SK-N-DZ (cell line): ENCODE measurements around the genes CLIP4, CAPN14, XDH and YIPF4.

RAMPAGE:
- cytosol, long total RNA = no peak
- nucleus, long total RNA = no peak
Measured at GRCh38 chr2:28663302-28663540, 88.4 kb upstream of the PPP1CB start.

DNA sequence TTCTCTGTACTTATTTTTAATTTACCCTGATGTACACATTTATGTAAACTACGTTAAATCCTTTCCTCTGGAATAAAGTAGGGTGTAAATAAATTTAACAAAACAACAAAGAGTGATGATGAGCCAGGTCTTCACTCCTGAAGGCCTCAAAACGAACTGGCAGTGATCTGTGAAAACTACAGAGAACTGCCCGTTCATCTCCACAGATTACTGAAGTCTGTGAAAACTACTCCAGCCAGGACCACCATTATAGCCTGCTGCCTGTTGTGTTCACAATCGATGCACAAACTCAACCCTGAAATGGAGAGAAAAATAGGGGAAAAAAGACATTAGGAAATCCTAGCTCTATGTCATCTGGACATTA, 1.6 kb upstream of the PPP1CB start:
RAMPAGE:
- cytosol, long total RNA = no peak
- nucleus, long total RNA = no peak

DNA sequence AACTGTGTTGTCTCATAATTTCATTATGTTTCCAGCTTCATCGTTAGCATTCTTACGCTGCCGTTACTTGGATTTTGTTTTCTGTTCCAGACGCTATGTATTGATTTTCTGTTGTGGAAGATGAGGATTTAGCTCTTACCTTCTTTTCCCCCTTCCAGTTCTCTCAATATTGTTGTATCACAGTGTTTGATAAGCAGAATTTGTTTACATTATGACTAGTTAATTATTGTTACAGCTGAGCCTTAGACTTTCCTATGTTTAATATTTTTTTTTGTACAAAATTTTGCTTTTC, 14.1 kb downstream of the WDR43 start:
RAMPAGE:
- cytosol, long total RNA = no peak
- nucleus, long total RNA = no peak

DNA sequence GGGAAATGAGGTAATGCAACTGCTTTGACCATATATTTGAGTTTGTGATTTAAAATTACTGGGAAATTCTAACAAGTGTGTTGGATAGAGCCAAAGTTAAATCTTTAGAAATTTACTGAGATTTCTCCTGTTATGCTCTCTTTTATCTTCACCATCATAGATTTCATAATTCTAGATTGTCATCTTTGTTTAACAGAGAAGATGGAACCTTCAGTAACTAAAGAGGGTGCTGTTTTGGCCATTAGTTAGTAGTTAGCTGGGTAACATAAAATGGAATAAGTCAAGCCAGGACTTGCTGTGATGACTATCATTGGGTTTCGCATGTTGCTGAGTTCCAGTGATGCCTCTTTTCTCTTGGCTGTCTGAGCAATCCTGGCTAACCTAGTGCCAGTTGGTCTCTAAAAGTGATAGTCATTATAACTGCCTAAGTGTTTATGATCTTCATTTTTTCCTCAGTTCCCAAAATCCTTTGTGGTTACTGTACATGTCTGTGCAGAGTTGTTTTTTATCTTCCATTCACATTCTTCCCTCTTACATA, 33.3 kb downstream of the WDR43 start:
RAMPAGE:
- cytosol, long total RNA = no peak
- nucleus, long total RNA = no peak

RAMPAGE:
- cytosol, long total RNA = no peak
- nucleus, long total RNA = no peak
Measured at GRCh38 chr2:28946279-28947151, 34.6 kb upstream of the TOGARAM2 start.

GRCh38 chr2:29009485-29010157, 28.5 kb downstream of the TOGARAM2 start:
RAMPAGE:
- cytosol, long total RNA = no peak
- nucleus, long total RNA = no peak

DNA sequence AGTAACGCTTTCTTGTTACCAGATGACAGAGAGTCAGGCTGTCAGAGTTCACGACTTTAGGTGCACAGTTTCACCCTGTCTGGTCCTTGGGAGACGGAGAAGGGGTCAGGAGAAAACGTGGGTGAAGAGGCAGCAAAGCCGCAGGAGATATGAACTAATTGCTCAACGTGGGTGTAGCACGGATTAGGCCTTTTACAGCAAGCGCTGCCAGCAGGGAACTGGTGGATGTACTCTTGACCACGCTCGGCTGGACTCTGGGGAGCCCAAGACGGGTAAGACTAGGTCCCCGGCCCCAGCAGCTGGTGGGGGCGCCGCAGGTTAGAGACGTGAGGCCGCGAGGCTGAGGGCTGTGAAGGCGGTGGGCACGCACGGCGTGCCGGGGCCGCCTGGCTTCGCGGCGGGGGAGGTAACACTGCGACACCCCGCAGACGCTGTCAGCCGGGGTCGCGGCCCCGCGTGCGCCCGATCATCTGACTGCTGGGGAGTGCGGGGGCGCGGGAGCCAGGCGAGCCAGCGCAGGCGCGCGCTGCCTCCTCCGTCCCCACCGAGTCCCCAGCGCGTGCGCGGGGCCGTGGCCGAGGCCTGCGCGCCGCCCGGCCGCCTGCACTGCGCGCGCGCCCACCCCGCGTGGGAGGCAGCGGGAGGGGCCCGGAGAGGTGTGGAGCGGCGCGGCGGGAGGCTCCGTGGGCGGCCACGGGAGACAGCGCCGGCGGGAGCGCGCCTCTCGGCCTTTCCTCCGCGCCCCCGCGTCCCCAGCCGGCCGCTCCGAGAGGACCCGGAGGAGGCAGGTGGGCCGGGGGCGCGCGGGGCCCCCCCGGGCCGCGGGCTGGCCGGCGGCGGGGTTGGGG, at the start of gene CLIP4:
TSS of gene CLIP4 (plus strand) at position 538 of the 848 bp plus-strand sequence.
RAMPAGE:
- cytosol, long total RNA = no peak
- nucleus, long total RNA = no peak

RAMPAGE:
- cytosol, long total RNA = no peak
- nucleus, long total RNA = no peak
Measured at GRCh38 chr2:29475311-29475815, 360.1 kb downstream of the CLIP4 start.

GRCh38 chr2:30403928-30404255, 43.2 kb upstream of the LCLAT1 start:
RAMPAGE:
- cytosol, long total RNA = no peak
- nucleus, long total RNA = no peak

GRCh38 chr2:30664847-30665344, 142.3 kb downstream of the CAPN13 start:
RAMPAGE:
- cytosol, long total RNA = no peak
- nucleus, long total RNA = no peak

DNA sequence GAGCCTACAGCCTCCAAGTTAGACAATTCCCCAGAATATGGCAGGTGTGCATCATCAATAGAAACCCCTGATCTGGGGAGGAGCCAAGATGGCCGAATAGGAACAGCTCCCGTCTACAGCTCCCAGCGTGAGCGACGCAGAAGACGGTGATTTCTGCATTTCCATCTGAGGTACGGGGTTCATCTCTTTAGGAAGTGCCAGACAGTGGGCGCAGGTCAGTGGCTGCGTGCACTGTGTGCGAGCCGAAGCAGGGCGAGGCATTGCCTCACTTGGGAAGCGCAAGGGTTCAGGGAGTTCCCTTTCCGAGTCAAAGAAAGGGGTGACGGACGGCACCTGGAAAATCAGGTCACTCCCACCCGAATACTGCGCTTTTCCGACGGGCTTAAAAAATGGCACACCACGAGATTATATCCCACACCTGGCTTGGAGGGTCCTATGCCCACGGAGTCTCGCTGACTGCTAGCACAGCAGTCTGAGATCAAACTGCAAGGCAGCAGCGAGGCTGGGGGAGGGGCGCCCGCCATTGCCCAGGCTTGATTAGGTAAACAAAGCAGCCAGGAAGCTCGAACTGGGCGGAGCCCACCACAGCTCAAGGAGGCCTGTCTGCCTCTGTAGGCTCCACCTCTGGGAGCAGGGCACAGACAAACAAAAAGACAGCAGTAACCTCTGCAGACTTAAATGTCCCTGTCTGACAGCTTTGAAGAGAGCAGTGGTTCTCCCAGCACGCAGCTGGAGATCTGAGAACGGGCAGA, 97.1 kb upstream of the CAPN13 start:
RAMPAGE:
- cytosol, long total RNA = no peak
- nucleus, long total RNA = no peak

RAMPAGE:
- cytosol, long total RNA = no peak
- nucleus, long total RNA = no peak
Measured at GRCh38 chr2:31217451-31217732, at the start of gene CAPN14. Gene CAPN14 (minus strand): TSS chr2:31217515.

DNA sequence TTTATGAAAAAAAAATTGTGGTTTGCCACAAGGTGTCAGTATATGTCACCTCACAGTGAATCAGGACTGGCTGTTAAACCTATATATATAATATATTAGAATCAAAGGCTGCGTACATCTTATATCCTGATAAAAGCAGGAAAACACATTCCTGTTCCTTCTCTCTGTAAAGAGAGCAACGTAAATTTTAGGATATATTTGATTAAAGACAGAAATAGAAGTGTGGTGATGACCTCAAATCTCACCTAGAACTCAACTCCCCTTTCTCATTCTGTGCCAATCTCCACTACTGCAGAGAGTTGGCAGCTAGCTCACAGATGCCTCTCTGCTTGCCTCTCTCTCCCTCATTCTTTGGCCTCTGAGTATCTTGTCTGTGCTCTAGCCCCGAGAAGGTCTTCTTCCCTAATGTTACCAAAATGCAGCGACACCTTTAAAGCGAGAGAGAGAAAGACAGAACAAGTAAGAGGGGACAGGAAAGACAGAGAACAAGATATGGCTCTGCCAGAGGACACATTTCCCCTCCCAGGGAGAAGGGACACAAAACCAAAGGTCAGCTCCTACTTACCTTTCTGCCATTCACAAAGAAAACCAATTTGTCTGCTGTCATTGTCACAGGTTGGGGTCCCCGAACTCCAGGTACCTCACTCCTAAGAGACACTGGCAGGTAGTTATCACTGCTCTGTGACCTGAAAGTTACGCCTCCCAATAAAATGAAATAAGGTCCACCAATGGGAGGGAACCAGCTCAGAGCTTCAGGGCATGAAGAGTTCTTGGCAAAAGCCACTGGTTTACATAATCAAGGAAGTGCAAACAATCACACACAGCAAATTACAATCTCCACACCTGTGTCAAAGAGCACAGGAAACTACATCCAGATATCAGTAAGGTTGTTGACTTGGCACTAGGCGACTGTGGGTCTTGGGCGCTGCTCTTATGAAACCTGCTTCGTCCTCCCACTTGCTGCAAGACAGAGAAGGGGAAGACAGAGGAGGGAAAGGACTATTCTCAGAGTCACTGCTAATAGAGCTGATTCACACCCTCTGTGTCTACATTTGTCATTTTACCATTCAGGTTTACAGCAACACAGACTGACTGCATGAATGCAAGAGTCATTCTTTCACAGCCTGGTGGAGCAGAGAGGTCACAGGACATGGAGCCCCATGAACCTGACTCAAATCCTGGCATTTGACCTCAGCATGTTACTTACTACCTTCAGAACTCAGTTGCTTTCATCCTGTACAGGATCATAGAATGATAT, at the start of gene XDH:
TSS of gene XDH (minus strand) at position 683 of the 1,258 bp plus-strand sequence.
RAMPAGE:
- cytosol, long total RNA = no peak
- nucleus, long total RNA = no peak

DNA sequence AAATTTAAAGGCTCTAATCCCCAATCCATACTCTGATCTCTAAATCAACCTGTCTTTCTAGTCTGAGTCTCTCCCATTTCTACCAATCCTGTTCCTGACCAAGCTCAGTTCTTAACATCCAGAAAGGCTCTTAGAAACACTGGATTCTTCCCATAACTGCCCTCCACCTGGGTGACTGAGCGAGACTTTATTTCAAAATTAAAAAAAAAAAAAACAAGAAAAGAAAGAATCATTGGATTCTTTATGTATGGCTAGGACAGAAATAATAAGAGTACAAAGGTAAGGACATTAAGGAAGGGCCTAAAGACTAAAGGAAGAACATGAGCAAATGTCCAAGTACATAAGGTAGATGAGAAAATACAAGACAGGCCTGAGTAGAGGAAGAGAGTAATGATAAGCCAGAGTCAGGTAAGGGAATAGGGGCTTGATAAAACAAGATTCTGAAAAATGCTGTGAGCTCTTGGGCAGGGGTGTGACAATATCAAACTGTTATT, 76.5 kb downstream of the MEMO1 start:
RAMPAGE:
- cytosol, long total RNA = no peak
- nucleus, long total RNA = no peak

DNA sequence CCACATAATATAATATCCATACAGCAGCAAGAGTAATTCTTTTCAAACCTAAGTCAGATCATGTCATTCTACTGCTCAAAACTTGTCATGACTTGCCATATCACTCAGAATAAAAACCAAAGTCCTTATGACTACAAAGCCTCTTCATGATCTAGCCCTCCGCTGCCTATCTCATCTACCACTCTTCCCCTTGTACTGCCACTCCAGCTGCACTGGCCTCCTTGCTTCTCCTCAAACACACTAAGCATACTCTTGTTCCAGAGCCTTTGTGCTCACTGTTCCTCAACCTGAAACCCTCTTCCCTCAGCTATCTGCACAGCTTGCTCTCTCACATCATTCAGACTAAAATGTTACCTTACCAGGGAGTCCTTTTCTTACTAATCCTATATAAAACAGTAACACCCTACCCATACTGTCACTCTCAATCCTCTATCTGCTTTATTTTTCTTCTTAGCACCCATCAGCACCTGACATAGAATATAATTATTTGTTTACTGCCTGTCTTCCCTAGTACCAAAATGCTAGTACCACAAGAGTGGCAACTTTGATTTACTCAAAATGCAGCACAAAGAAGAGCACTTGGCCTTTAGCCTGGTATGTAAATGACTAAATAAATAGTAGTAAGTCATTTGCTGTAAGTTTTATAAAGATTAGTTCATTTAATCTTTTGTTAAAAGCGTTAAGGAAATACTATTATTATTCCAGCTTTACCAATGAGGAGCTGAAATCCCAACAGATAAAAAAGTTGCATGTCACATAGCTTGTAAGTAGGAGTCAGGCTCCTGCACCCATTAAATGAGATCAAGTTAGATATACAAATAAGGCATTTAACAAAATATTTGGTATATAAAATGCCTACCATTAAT, 69.6 kb downstream of the MEMO1 start:
RAMPAGE:
- cytosol, long total RNA = no peak
- nucleus, long total RNA = no peak

DNA sequence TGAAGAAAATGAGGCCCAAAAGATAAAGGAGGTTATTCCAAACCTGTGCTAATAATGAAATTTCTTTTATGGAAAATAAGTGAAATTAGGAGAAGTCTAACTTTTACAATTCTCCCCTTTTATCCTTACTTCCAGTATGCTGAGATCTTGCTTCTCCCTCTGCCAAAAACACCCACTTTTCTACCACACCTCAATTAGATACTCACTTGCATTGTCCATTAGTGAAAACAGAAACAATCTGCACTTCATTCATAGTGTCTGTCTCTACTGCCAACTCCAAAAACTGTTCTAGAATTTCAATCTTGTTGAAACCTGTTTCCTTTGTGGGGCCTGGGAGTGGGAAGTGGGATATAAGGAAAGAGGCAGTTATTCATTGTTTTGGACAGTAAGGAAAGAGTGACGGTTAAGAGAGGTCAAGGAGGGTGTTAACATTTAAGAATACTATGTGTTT, 2.2 kb downstream of the SPAST start:
RAMPAGE:
- cytosol, long total RNA = no peak
- nucleus, long total RNA = no peak

GRCh38 chr2:32197616-32198040, 32.0 kb downstream of the SLC30A6 start:
RAMPAGE:
- cytosol, long total RNA = no peak
- nucleus, long total RNA = no peak

RAMPAGE:
- cytosol, long total RNA = no peak
- nucleus, long total RNA = no peak
Measured at GRCh38 chr2:32277489-32278817, at the start of gene YIPF4. Gene YIPF4 (plus strand): TSS chr2:32277904.

DNA sequence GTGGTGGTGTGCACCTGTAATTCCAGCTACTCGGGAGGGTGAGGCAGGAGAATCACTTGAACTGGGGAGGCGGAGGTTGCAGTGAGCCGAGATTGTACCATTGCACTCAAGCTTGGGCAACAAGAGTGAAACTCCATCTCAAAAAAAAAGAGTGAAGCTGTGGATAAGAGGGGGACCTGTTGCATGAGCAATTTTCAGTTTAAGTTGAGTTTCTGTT, 40.4 kb downstream of the BIRC6 start:
RAMPAGE:
- cytosol, long total RNA = no peak
- nucleus, long total RNA = no peak

RAMPAGE:
- cytosol, long total RNA = no peak
- nucleus, long total RNA = no peak
Measured at GRCh38 chr2:32597861-32598374, 29.9 kb upstream of the TTC27 start.